A673 (cell line): Measurements from ENCODE around the genes DLG1, BDH1 and LMLN.

- PRO-cap, result no peak
Observed at GRCh38 chr3:196782477-196783044, 42.9 kb downstream of the PAK2 start.

DNA sequence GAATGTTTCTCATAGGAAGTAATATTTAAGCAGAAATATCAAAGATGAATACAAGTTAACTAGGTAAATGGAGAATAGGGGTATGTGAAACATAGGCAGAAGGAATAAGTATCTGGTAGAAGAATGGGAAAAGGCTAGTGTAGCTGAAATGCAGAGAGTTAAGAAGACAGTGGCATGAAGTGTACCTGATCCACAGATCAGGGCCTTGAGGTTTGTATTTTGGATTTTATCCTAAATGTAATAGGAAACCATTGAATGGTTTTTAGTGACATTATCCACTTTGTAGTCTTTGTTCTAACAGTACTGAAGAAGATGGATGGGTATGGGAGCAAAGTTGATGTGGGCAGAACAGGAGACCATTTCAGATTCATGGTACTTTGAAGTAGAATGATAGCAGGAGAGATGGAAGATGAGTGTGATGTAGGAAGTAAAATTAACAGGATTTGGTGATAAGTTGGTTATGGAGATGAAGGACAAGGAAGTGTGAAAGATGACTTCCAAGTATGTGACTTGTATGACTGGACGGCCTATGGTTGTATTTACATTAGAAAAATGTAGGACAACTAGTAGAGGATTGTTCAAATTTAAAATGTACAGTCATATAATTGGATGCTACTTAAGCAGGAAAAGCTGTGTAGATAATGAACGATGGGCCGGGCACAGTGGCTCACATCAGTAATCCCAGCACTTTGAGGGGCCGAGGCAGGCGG lies 35.6 kb downstream of the NCBP2 start:
- PRO-cap, result no peak

- PRO-cap, result no peak
Observed at GRCh38 chr3:197090631-197091400, 61.2 kb upstream of the MELTF start.

DNA sequence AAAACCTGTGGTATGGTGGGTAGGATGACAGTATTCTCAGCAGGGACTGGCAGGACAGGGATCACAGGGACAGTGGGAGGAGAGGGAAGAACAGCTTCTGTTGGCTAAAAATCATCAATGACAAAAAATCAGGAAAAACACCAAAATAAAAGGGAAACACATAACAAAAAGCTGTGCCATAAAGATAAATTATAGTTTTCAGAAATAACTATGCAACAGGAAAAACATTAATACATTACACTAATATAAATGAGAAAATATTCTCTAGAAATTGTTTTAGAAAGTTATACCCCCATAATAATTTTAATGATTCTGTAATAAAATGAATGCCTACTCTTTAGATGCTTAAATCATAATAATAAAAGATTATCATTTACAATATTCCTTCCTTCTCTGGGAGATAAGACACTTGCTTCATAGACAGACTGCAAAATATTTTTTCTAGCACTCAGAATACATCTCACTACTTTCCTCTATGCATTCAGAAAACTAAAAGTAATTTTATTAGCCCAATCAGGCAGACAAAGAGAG lies 132.1 kb upstream of the MELTF start:
- PRO-cap, result no peak

DNA sequence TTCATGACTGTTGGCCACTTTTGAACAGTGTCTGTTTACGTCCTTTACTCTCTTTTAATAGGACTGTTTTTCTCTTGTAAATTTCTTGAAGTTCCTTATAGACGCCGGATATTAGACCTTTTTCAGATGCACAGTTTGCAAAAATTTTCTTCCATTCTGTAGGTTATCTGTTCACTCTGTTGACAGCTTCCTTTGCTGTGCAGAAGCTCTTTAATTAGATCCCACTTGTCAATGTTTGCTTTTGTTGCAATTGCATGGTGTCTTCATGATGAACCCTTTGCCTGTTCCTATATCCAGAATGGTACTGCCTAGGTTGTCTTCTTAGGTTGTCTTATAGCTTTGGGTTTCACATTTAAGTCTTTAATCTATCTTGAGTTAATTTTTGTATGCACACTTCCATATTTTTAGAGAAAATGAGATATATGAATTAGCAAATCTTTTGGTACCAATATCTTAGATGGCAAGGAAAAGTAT lies 127.9 kb downstream of the DLG1 start:
- PRO-cap, result no peak

GRCh38 chr3:197216191-197216611 lies 82.2 kb downstream of the DLG1 start:
- PRO-cap, result no peak

GRCh38 chr3:197298391-197298908 lies at the start of gene DLG1:
DLG1 (minus strand) TSS chr3:197298612.
- PRO-cap, result bidirectional peak, plus-strand start at chr3:197298316, minus-strand start at chr3:197298603

DNA sequence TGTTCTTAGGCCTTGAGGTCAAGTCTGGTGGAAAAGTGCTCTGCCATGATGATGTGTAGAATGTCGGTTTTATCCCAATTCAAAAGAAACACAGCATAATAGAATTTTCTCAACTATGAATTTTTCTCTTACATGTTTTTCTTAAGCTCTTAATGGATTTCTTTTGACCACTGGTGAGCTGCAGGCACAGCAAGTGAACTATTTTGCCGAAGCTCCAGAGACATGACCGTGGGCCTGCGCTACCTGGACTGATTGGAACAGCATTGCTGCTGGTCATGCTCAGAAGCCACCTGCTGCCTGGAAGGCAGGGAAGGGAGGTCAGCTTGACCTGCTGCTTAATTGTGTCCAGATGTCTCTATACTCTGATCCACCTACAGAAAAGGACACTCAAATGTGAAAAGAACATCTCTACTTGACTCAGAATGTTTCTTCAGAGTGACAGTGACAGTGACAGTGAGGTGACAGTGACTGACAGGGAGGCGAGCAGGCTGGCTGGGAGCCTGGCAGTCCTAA lies 54.5 kb upstream of the DLG1 start:
- PRO-cap, result no peak

DNA sequence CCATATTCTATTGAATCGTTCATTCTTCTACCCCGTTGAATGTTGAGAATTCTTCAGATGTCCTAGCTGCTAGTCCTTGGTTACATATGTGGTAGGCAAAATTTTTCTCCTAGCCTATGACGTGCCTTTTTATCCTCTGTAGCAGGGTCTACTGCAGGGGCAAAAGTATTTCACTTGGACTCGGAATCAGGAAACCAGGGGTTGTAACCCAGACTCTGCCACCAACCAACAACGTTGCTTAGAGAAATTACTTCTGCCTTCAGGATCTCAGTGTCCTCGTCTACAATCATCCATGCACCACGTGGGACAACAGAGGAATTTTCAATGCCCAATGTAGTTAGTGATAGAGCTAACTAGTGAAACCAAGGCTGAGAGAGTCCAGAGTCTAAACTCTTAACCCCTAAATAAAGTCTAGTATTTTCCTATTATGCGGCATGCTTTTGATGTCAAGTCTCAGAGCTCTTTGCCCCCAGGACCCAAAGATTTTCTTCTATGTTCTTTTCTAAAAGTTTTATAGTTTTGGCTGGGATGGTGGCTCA lies 20.5 kb downstream of the BDH1 start:
- PRO-cap, result no peak

- PRO-cap, result bidirectional peak, plus-strand start at chr3:197556021, minus-strand start at chr3:197555966
Observed at GRCh38 chr3:197555784-197556460, at the start of gene BDH1. BDH1 (minus strand) TSS chr3:197555968.

DNA sequence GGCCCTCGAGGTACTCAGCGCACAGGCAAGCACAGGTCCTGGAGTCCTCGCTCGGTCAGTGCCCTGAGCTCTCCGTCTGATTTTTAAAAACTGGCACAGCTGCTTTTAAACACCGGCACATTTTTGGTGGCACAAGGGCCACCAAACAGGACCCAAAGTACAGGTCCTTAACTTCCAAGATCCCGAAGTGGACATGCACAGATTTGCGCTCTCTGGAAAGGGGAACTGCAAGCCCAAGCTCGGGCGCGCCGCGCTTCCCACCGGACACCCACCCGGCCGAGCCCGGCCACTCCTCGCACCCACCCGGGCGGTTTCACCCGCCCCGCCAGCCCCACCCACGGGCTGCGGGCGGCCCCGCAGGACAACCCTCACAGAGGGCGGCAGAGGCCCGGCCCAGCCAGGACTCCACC lies 71.2 kb upstream of the BDH1 start:
- PRO-cap, result no peak

DNA sequence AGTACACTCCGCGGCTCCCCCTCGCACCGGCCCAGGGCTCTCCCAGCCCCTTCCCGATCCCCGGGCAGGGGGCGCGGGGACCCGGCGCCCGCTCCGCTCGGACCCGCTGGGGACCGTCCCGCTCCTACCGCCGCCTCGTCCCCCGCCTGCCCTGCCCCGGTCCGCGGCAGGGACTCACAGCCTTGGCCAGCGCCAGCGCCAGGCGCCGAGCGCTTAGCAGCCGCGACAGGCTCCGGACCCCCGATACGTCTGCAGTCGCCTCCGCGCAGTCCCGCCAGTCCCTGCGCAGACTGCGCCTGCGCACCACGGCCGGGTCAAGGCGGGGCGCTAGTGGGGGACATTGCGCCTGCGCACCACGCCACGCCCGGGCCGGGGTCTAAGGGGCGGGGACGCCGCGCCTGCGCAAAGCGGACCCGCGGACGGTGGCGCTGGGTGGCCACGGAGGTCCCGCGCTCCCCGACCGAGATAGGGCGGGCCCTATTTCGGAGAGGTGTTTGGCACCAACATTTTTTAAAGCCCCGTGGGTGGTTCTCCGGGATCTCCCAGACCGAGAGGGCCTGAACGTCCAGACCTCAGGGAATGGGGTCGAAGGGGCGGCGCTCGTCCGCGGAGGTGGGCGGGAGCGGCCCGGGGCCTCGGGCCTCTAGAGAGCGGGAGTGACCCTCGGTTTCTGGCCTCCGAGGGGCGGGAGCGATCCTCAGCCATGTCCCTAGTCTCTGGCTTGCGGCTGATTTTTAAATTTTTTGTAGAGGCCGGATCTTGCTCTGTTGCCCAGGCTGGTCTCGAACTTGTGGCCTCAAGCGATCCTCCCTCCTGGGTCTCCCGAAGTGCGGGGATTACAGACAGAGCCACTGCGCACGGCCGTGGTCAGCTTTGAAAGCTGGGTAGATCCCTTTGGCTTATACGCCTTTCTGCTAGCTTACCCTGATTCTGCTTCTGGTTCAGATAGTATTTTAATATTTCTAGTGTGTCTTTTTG lies 72.1 kb upstream of the BDH1 start:
- PRO-cap, result bidirectional peak, plus-strand start at position 405 of the sequence, minus-strand start at position 251 of the sequence

DNA sequence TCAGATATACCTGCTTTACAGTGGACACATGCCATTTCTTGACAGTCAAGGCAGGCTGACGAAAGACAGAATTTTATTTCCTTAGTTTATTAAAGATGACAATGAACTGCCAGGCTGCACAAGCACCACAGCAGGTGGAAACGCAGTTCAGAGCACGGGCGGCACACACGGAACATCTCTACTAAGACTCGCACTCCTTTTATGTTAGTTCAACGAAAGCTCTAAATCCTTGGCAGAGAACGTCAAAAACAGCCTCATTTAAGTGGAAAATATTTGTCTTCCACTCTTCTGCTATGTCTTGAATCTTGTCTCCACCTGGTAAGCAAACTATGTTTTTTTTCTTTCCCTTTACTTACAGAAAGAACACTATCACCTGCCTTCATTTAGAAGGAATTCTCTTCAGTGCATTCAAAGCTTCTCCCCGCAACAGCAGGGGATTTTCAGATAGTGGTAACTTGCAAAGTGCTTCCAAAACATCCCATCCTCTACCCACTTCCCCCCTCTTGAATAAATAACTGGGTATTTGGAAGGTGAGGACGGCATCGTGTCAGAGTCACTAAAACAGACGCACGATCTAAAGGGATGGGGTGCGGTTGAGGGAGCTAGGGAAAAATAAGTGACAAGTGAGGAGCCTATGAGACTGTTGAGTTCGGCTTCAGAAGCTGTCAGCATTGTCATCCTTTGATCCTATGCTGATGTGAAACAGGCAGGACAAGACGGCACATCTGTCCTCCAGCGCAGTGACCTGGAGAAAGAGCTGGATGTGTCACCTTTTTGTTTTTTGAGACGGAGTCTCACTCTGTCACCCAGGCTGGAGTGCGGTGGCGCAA lies 64.6 kb downstream of the RUBCN start:
- PRO-cap, result no peak

- PRO-cap, result no peak
Observed at GRCh38 chr3:197674440-197675161, 62.1 kb downstream of the RUBCN start.

- PRO-cap, result unidirectional peak, minus-strand start at chr3:197856037
Observed at GRCh38 chr3:197855509-197856243, 64.6 kb downstream of the LRCH3 start.

DNA sequence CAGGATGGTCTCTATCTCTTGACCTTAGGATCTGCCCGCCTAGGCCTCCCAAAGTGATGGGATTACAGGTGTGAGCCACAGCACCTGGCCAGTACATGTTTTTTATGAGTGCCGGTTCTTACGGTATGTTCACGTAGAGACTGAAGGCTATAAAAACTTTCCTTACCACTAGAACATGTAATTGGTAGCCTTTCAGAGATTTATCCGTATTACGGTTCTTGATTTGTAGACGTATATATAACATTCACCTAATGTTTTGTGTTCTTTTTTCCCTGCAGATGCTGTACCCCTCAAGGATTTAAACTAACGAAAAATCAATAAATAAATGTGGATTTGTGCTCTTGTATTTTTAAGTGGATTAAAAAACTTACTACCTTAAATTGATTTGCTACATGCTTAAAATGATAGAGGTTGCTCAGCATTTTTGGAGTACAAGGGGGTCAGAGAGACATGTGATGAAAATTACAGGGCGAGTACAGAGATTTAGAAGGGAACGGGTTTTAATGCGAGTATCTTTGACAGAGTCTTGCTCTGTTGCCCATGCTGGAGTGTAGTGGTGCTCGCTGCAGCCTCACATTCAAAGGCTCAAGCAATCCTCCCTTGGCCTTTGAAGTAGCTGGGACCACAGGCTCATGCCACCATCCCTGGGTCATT lies 4.2 kb downstream of the IQCG start:
- PRO-cap, result no peak

- PRO-cap, result bidirectional peak, plus-strand start at chr3:197960277, minus-strand start at chr3:197960015; bidirectional peak, plus-strand start at chr3:197960510, minus-strand start at chr3:197960437; bidirectional peak, plus-strand start at chr3:197960703, minus-strand start at chr3:197960637
Observed at GRCh38 chr3:197960144-197960988, at the start of gene LMLN. LMLN (plus strand) TSS chr3:197960217.

GRCh38 chr3:198079740-198080238 lies 119.8 kb downstream of the LMLN start:
- PRO-cap, result bidirectional peak, plus-strand start at chr3:198080156, minus-strand start at chr3:198080027